Pulmonary lymph node (tissue), 1 donor: ENCODE results near the genes ENAM, RUFY3, ADAMTS3 and CXCL1.

GRCh38 chr4:70628544-70629017 lies at the start of gene ENAM:
Gene ENAM, plus strand, starts transcription at chr4:70628744.
- PRO-cap, result no peak

GRCh38 chr4:70712609-70713687 lies 8.8 kb upstream of the RUFY3 start:
- PRO-cap, result unidirectional peak, plus-strand start at chr4:70713635

DNA sequence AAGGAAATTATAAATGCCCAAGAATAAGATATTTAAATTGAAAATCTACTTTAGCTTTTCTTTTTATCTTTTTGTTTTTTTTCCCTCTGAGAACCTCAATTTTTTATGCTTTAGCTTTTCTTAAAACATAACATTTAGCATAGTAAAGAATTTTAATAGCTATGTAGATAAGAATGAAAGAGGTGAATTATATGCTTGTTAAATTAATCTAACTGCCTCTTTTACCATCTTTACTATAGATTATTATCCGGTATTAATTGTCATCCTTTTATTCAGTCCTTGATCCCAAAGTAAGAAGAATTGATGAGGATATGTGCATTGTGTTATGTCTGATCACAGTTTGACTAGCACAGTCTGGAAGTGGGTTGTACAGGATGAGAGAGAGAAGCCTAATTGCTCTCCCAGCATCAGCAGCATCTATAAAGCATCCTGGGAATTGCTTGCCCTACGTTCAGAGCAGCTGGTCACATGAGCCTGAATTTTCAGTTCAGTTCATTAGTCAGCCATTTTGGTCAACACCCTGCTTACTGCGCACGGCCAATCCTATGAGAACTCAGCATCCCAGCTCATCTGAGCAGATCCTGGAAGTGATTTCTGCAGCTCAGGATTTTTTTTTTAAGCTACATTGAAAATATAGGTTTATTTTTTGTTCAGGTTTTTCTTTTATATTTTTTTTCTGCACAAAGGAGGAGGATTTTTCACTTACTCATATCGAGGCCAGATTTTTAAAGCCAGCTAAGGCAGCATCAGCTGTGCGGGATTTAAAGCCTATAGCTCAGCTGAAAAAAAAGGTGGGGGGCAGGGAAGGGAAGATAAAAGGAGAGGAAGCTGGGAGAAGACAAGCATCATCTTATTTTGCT lies at the start of gene RUFY3:
TSS of gene RUFY3 (plus strand) at position 490 of the 860 bp plus-strand sequence.
- PRO-cap, result bidirectional peak, plus-strand start at position 506 of the sequence, minus-strand start at position 419 of the sequence

- PRO-cap, result bidirectional peak, plus-strand start at chr4:70735067, minus-strand start at chr4:70734738; unidirectional peak, minus-strand start at chr4:70735182
Observed at GRCh38 chr4:70734962-70735687, 13.4 kb downstream of the RUFY3 start.

- PRO-cap, result no peak
Observed at GRCh38 chr4:70793560-70794020, 46.1 kb downstream of the GRSF1 start.

DNA sequence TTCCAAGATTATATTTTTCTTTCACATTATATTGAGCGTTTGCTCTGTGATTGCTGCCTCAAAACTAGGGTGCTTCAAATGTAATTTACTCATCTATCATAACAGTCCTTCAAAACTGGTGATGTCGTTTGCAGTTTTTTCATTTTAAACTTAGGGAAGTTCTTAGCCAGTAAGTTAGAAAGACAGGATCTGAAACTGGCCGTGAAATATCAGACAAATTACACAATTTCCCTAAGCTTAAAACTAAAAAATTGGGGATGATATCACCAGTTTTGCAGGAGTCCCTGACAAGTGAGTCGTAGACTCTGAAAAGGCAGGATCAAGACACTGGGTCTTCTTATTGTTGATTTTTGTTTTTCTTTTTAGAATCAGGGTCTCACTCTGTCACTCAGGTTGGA lies 44.8 kb downstream of the MOB1B start:
- PRO-cap, result unidirectional peak, plus-strand start at position 269 of the sequence

DNA sequence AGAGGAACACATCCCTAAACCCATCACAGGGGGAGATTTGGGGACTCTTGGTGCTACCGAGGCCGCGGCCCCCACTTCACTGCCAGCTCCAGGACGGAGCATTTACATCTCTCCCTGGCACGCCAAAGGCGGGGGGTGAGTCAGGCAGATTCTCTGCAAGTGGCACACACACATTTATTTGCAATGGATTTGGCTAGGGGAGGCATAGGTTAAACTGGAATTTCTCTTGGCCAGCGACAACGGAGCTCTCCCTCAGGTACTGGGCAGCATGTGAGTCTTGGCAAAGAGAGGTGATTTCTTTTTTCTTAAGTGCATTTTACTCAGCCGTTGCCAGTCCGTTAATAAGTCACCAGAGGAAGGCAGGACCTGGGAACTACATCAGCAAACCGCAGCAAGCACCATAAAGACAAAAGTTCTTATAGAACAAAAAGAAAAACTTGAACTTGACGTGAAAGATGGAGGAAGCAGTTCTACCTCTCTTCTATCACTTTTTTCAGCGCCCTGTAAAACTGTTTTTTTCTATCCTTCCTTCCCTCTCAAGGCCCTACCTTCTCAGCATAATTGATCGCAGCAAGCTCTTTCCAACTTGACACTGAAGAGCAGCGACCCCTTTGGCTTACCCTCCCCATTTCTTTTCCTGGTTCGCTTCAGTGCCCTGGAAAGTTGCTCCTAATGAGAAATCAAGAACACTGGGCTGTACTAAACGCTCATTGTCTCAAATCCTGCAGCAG lies 908 bp downstream of the SLC4A4 start:
- PRO-cap, result no peak

DNA sequence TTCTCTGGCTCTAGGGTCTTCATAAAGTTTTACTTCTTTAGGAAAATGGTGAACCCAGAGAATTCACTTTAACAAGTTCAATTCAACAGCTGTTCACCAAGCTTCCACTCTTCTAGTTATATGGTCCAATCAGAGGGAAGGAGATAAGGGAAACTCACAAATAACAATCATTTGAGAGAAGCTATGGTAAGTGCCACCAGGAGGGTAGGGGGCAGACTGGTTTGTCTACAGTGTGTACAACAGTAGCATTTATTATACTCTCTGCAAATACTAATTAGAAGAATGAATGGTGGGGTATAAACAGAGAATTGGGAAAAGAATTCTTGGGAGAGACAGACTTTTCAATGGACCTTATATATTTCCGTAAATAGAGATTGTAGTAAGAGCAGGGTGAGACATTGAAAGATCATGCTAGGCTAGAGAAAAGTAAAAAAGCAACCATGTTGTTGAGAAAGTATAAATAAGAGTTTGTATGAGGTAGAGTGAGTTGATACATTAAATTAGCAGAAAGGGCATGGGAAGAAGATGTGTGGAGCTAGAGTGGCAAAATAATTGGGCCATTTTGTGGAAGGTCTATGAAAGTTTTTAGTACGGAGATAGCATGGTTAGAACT lies 186.1 kb downstream of the SLC4A4 start:
- PRO-cap, result no peak

- PRO-cap, result no peak
Observed at GRCh38 chr4:71833289-71833695, 49.4 kb upstream of the GC start.

DNA sequence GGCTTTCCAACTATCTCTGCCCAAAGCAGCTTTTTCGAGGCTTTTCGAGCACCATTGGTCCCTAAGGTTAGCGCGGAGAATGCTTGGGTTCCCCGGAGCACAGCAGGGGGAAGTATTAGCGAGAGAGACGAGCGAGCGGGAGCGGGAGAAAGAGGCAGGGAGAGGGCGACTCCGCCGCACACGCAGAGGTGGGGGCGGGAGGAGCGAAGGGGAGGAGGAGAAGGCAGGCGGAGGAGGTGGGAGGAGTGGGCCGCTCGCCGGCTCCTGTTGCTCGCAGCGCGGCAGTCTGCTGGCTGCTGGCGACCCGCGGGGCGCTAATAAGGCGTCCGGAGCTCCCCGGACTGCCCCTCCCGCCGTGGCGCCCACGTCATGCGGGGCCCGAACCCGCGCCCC lies at the start of gene ADAMTS3:
TSS of gene ADAMTS3 (minus strand) at position 154 of the 393 bp plus-strand sequence.
- PRO-cap, result bidirectional peak, plus-strand start at position 284 of the sequence, minus-strand start at position 182 of the sequence

DNA sequence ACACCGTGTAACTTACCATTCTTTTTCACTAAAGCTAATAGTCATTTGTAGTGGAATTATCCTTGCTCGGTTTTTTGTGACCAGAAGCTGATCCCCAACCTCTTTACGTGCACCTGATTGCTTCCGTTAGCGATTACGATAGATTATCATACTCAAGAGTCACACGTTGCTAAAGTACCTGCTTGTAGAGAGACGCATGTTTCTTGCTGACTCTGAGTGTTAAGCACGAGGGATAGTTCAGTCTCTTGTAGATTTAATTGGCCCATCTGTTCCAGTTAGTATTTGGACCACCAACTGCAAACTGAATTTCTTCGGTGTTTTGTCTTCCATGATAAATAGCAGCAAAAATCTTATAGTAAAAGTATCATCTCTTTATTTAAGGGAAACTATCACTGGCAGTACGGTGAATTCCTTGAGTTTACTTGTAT lies 521 bp upstream of the COX18 start:
- PRO-cap, result no peak

GRCh38 chr4:73091033-73092369 lies 22.0 kb upstream of the COX18 start:
- PRO-cap, result no peak

DNA sequence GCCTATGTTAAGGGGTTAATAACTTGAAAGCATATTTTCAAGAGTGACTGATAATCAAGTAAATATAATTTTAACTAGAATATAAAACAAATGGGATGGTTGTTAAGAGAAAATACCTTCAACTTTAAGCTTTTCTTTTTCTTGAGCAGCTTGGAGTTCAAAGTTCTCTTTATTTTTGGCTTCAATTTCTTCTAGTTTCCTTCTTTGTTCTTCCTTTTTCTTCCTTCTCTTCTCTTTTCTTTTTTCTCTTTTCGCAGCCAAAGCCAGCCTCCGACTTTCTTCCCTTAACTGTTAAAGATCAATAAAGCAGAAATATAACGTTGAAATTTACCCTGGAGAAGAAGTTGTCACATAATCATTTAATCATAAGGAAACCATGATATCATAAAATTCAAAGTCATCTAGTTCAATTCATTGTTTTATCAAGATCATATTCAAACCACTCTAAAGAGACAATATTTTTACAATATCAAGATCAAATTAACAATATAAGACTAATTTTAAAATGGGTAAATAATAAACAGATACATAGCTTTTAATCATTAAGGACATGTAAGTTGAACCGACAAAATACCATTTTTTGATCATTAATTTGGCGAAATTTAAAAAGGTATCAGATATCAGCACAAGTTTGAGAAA lies 32.9 kb upstream of the COX18 start:
- PRO-cap, result no peak

DNA sequence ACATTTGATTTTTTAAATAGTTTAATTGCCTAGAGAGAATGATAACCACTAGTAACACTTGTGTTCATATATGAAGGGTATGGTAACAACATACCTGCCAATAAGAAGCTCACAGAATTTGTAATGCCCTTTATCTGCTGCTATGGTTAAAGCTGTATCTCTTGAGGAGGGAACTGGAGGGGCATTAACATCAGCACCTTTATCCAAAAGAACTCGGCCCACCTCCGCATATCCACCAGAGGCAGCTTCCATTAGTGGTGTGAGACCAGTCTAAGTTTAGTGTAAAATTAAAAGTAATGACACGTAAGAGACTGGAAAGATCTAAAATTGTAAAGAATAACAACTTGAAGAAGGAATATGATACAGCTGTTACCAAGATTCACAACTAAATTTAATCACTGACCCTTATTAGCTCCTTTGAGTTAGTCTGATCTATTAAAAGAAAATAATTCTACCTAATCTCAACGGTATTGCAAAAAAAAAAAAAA lies 50.6 kb upstream of the COX18 start:
- PRO-cap, result no peak

- PRO-cap, result bidirectional peak, plus-strand start at chr4:73258930, minus-strand start at chr4:73258841
Observed at GRCh38 chr4:73258871-73258998, 137 bp upstream of the ANKRD17 start.

DNA sequence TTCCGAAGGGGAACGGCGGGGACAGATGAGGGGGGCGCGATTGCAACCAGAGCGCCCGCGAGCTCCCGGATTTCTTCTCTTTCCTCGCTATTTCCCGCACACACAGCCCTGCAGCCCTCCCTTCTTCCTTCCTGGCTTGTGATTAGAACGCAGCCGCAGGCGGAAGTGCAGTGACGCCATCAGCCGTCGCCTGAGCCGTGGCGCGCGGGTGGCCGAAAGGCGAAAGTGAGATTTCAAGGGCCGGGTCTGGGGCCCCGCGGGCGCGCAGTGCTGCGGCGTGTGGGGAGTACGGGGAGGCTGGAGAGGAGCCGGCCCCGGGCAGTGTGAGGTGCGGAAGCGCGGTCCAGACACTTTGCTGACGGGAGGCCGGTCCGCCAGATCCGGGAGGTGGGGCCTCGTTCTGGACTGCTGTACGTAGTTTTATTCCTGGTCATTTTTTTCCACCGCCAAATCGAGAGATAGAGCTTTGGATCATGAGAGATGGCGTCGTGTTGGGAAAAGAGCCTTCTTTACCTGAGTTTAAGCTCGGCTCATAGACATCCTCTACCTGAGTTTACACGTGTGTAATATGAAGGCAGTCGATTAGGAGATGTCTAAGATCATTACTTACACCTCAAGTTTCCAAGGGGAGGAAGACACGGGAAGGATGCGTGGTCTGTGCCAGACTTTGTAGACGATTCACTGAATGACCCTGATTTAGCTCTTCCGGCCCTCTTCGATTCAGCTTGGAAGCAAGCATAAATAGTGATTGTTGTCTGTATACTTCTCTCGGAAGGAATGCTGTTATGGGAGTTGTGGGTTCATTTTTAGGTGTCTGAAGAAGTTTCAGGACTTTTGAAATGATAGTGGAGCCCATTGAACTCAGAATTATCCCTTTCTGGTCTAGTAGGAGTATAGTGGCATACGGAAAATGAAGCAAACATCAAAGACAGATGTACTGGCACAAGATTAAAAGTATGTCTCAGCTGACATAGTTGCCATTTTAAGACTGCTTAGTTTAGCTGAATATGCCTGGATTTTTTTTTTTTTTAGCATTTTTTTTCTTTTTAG lies 726 bp upstream of the ANKRD17 start:
- PRO-cap, result bidirectional peak, plus-strand start at position 228 of the sequence, minus-strand start at position 138 of the sequence; bidirectional peak, plus-strand start at position 377 of the sequence, minus-strand start at position 325 of the sequence

DNA sequence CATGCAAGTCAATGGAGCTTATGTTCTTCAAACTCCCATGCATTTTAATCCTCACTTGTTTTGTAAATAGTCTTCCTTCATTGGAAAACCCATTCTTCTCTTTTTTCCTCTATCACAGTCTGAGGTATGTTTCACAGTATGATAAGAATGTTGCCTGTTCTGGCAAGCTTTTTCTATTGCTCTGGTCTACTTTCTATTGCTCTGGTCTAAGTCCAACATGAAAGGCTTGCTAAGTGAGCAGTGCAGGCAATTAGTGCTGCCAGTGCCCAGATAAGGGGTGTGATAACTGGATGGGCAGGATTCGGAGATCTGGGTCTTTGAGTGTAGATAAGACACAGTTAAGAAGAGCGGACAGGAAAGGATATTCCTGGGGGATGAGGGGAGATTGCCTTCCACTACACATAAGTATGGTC lies 17.1 kb downstream of the AFP start:
- PRO-cap, result no peak

DNA sequence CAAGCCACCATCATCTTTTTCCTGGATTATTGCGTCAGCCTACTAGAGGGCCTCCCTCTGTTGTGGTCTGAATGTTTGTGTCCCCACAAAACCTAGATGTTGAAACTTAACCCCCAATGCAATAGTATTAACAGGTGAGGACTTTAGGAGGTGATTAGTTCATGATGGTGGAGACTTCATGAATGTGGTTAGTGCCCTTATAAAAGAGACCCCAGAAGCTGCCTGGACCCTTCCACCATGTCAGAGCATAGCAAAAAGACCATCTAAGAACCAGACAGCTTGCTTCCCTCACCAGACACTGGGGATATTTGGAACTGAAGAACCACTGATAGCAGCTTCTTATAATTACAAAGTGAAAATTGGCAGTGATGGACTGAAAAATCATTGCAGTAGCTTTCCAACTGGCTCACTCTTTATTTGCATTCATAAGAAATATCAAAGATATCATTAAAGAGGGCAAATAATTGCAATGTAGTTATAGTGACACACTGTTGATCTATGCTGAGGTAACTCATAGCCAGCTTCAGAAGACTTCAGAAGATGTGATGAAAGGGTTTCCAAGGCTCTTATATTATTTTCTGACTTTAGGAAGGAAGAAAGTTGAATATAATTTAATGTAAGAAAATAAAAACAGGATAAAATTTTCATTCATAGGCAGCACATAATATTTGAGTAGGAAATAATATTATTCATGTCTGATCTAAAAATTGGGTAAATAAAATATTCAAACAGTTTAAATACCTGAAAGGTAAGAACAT lies 5.8 kb downstream of the RASSF6 start:
- PRO-cap, result no peak

DNA sequence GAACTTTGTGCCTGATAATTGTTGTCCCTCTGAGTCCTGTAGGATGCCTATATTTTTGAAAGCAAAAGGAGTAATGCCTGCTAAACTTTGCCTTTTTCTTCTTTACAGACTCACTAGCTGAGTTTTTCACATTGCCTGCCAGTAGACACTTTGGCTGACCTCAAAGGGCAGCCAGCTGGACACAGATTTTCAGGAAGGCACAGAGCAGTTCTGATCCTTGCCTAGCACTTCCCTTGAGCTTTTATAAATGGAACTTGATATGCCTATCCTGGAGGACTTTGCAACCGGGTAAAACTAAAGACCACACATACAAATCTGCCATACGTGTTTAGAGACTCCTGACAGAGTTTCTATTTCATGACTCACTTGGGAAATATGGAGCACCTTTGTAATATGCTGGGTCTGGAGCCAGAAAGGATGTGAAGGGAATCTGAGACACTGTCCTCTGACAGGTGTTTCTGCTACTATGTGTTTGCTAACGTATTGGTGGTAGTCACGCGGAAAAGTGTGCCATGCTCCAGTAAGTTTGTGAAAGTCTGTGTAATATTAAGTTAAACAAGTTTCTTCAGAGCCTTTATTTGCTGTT lies 56.6 kb upstream of the RASSF6 start:
- PRO-cap, result no peak

- PRO-cap, result bidirectional peak, plus-strand start at chr4:73869393, minus-strand start at chr4:73869241
Observed at GRCh38 chr4:73868684-73869944, at the start of gene CXCL1. Gene CXCL1, plus strand, starts transcription at chr4:73869393.